ENCODE measurements around the gene AP2A2.

DNA sequence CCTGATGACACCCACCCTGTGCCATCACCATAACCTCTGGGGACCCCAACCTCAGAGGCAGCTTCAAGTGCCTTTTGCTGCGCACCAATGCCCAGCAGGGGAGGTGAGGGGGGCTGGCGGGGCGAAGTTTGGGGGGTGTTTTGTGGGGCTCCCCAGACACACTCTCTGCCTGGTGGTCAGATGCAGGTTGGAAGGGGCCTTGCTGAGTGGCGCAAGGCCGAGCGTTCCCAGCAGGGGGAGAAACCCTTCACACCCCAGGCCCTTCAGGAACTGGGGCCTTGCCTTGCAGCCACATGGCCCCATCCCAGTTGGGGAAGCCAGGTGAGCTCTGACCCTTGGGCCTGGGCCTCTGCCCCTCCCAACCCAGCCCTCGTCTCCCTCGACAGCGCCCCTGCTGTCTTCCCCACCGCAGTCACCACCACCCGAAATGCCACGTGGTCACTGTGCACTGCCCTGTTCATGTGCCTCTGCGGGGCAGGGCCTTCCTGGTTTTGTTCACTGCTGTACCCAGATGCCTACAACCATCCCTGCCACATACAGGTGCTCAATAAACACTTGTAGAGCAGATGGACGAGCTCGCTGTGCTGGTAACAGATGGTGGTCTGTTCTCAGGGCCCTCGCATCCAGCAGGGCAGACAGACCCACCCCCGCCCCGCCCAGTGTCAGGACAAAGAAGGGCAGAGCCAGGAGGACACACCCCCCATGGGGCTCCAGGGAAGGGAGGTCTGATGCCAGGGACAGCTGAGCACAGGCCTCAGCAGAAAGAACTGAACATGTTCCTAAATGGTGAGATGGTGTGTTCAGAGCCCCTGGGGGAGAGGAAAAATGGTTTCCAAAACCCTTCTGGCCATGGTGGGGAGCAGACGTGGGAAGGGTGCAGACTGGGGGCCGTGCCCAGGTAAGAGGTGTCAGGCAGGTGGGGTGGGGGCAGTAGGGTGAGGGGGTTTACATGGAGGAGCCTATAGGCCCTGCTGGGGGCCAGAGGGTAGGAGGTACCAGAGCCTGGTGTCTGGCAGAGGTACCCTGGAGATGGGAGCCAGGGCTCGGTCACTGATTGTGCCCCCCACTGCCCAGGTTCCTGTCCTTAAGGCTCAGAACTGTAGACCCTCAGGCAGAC lies 3.7 kb downstream of the POLR2L start:
- PRO-cap, 6 experiments: no peak in any of the 6 experiments
- RAMPAGE, long total RNA, 2 experiments: no peak in any of the 2 experiments
- RRBS: no CpG with 5 or more reads among the region's 21 CpGs

DNA sequence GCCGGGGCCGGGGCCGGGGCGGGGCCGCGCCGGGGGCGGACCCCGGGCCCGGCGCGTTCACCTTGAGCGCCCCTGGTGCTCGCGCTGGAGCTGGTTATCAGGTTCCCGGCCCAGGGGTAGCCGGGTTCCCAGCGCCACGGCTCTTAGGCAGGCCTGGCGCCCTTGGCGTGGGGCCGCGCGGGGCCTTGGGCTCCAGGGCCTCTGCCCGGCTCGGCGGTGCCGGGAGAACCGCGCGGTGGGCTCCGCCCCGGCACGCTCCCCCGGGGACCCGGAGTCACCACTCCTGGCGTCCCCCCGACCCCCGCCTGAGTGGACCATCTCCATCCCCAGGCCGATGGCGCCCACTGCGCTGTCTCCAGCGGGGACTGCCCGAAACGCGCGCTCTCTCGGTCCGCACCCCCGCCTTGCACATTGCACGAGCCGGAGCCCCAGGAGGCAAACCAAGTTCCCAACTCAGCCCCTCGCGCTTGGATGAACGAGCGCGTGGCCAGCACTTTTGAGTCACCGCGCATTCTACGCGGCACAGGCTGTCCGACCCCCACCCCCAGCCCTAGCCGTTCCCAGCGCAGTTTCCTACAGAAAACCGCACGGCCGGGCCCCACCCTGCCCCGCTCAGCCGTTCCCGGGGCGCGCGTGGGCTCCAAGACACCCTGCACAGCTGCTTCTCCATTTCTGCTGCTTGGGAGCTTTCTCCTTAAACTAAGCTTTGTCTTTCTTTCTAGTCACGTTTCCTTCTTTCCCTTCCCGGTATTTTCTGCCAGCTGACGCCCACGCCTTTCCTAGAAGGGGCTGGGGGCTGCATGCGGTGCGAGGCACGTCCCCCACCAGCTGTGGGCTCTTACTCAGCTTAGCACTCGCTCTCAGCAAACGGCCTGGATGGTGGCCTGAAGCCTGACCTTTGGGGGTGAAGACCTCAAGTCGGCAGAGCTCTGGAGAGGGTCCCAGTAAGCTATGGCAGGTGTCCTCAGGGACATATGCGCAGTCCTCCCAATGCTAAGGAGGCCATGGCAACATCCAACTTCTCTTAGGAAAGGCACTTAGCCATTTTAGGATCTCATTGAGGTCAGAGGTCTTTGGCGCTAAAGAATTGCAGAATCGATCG lies 689 bp upstream of the CHID1 start:
- PRO-cap, 6 experiments: no peak in any of the 6 experiments
- RAMPAGE, long total RNA, 2 experiments: no peak in any of the 2 experiments
- RRBS: 1% methylated on average over 20 of the region's 87 CpGs

DNA sequence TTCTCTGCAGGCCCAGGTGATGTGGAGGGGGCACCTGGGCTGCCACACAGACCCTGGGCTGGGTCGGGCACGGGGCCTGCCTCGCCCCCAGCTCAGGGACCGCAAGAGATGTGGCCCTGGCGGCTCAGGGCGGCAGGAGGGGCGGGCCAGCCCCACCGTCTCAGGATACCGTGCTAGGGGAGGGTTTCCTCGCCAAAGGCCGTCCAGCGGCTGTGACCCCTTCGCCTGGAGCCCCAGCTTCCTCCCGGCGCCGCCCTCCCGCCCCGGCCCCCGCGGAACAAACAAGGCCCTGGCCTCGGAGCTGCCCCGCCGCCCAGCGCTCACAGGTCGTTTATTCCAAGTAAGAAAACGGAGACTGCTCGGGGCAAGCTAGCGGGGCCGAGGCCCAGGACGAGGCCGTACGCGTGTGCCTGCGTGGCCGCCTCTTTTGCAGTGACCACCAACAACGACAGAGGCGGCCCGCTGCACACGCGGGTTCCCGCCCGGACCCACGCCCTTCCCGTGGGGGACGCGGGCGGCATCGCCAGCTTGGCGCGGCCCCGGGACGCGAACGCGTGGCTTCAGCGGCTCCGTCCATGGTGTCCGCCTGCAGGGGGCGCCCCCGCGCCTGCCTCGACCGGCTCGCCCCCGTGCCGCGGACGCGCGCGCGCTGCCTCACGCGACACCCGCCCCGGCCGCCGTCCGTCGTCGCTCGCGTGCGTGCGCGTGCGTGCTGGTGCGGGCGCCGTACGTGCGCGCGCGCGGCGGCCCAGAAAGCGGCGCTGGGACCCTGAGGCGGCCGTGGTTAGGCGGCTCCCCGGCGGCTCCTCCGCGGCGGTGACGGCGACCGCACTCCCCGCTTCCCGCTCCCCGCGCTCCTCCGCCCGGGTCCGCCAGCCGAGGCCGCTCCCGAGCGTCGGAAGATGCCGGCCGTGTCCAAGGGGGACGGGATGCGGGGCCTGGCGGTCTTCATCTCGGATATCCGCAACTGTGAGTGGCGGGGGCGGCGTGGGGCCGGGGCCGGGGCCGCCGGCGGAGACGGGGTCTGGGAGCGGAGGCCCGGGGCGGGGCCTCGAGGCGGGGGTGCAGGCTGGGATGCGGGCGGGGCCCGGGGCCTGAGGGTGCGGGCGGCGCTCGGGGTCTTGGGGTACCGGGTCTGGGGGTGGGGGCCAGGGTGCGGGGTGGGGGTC lies at the start of gene AP2A2:
TSS of gene AP2A2 (plus strand) at position 751 of the 1,169 bp plus-strand sequence.
- PRO-cap, 6 experiments: peak in 6 of 6 experiments; most common plus-strand start position 751 of the sequence (in 5); most common minus-strand start position 584 of the sequence (in 2)
- RAMPAGE, long total RNA, 2 experiments: start-site peak on the plus strand in 1 of 2 experiments, centred at position 859 of the sequence, 114 reads per replicate
- RRBS: 1% methylated on average over 76 of the region's 152 CpGs

- PRO-cap, 6 experiments: peak in 2 of 6 experiments; most common minus-strand start chr11:931470 (in 2)
- RAMPAGE, long total RNA, 2 experiments: no peak in any of the 2 experiments
- RRBS: no CpG with 5 or more reads among the region's 14 CpGs
Measured at GRCh38 chr11:931173-932053, 5.7 kb downstream of the AP2A2 start.

DNA sequence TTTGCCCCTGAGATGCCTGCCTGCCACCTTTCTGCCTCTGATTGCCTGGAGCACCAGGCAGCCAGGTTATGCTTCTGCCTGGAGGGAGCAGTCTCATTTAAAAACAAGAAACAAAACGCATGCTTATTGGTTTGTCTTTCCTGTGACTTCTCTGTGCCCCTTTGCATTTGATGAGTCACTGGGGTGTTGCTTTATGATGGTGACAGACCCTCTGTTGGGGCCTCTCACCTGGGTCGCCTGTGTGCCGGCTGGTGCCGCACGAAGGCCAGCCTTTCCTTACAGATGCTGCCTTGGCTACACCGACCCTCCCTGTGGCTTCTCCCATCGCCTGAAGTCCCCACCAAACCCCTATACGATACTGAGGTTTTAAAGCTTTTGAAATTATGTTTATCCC lies 12.3 kb downstream of the AP2A2 start:
- PRO-cap, 6 experiments: no peak in any of the 6 experiments
- RAMPAGE, long total RNA, 2 experiments: no peak in any of the 2 experiments
- RRBS: no CpG with 5 or more reads among the region's 8 CpGs

DNA sequence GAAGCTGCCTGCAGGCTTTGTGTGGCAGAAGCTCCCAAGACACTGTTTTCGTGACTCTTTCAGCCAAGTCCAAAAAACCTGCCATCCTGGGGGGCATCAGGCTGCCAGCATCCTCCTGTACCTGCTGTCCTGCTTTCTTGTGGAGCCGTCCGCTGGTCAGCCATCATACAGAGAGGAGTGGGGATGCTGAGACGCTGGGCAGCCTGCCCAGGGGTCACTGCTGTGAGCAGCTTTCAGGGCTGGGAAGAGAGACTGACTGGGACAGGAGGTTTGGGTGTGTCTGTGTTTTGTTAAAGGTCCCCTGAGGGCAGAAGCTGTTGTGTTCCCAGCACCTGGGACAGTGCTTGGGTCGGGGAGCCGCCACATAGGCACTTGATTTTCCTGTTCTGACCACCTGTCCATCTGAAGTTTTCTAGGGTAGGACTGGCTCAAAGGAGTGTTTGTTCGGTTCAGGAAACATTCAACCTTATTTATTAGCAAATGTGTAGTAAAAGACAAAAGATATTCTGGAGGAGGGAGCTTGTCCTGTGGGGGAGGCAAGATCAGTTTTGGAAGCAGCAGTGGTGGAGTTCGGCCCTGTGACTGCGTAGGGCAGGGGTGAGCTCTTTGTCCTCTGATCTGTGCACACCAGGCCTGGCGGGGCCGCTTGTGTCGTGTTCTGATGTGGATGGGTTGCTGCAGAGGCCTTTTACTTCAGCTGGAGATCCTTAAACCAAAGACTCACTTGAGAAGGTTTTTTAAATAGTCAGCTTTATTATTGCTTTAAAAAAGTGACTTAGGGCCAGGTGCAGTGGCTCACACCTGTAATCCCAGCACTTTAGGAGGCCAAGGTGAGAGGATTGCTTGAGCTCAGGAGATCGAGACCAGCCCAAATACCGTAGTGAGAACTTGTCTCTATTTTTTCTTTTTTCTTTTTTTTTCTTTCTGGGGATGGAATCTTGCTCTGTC lies 29.9 kb downstream of the AP2A2 start:
- PRO-cap, 6 experiments: no peak in any of the 6 experiments
- RAMPAGE, long total RNA, 2 experiments: no peak in any of the 2 experiments
- RRBS: no CpG with 5 or more reads among the region's 14 CpGs

GRCh38 chr11:1000052-1000367 lies 36.5 kb downstream of the MUC6 start:
- PRO-cap, 6 experiments: no peak in any of the 6 experiments
- RAMPAGE, long total RNA, 2 experiments: no peak in any of the 2 experiments
- RRBS: no CpG with 5 or more reads among the region's 5 CpGs

DNA sequence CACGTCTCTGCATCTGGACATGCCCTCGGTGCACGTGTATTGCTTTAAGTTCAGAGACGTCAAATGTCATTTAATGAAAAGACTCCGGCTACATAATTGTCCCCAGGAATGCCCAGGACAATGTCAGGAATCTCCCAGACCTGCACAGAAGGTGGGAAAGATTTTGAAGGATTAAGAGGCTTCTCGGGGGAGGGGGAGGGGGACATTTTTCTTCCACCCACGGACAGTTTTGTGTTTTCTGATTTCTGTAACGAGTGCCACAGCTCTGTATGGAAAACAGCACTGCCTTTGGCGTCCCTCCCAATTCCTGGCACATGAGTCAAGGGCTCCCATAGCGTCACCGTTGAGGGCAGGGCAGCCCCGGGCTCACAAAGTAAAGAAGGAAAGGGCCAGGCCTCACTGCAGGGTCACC lies 24.2 kb upstream of the MUC6 start:
- PRO-cap, 6 experiments: no peak in any of the 6 experiments
- RAMPAGE, long total RNA, 2 experiments: no peak in any of the 2 experiments
- RRBS: no CpG with 5 or more reads among the region's 12 CpGs

GRCh38 chr11:1205003-1205506 lies 17.8 kb upstream of the MUC5B start:
- PRO-cap, 6 experiments: no peak in any of the 6 experiments
- RAMPAGE, long total RNA, 2 experiments: no peak in any of the 2 experiments
- RRBS: 81% methylated on average over 4 of the region's 17 CpGs

DNA sequence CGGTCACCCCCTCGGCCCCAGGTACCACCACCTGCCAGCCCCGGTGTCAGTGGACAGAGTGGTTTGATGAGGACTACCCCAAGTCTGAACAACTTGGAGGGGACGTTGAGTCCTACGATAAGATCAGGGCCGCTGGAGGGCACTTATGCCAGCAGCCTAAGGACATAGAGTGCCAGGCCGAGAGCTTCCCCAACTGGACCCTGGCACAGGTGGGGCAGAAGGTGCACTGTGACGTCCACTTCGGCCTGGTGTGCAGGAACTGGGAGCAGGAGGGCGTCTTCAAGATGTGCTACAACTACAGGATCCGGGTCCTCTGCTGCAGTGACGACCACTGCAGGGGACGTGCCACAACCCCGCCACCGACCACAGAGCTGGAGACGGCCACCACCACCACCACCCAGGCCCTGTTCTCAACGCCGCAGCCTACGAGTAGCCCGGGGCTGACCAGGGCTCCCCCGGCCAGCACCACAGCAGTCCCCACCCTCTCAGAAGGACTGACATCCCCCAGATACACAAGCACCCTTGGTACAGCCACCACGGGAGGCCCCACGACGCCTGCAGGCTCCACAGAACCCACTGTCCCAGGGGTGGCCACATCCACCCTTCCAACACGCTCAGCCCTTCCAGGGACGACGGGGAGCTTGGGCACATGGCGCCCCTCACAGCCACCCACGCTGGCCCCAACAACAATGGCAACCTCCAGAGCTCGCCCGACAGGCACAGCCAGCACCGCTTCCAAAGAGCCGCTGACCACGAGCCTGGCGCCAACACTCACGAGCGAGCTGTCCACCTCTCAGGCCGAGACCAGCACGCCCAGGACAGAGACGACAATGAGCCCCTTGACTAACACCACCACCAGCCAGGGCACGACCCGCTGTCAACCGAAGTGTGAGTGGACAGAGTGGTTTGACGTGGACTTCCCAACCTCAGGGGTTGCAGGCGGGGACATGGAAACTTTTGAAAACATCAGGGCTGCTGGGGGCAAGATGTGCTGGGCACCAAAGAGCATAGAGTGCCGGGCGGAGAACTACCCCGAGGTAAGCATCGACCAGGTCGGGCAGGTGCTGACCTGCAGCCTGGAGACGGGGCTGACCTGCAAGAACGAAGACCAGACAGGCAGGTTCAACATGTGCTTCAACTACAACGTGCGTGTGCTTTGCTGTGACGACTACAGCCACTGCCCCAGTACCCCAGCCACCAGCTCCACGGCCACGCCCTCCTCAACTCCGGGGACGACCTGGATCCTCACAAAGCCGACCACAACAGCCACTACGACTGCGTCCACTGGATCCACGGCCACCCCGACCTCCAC lies 18.9 kb downstream of the MUC5B start:
- PRO-cap, 6 experiments: no peak in any of the 6 experiments
- RAMPAGE, long total RNA, 2 experiments: no peak in any of the 2 experiments
- RRBS: 93% methylated on average over 2 of the region's 64 CpGs

DNA sequence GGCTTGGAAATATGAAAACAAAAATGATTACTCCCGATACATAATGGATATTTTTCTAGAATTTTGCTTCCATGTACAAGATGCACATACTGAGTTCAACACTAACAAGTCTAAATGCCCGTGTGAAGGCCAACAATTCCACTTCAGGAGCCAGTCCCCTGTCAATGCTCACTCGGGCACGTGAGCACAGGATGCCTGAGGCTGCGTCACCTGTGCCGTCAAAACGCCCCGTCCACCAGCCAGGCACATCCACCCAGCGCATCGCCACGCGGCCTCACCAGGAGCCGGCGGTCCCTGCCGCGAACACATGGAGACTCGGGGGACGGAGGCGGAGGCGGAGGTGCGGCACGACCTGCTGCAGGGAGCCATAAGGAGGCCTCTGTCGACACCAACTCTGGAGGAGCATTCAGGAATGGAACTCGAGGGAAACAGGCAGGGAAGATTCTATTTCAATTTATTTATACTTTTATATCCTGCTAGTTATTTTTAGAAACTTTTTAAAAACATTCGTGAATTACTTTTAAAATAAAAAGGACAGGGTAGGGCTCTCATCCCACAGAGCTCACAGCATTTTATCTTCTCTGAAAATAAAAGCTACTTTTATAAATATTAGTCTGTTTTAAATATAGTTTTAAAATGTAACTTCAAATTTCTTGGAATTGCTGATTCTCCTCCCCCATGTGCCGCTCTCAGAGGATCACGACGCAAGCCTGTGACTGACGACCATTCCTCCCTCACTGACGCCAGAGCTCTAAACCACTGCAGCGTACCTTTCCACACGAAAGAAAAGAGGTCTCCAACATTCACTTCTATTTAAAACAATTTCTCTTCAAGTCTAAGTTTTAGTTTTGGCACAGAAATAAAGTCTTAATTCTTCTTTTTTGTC lies 9.6 kb downstream of the TOLLIP start:
- PRO-cap, 6 experiments: no peak in any of the 6 experiments
- RAMPAGE, long total RNA, 2 experiments: no peak in any of the 2 experiments
- RRBS: no CpG with 5 or more reads among the region's 32 CpGs

DNA sequence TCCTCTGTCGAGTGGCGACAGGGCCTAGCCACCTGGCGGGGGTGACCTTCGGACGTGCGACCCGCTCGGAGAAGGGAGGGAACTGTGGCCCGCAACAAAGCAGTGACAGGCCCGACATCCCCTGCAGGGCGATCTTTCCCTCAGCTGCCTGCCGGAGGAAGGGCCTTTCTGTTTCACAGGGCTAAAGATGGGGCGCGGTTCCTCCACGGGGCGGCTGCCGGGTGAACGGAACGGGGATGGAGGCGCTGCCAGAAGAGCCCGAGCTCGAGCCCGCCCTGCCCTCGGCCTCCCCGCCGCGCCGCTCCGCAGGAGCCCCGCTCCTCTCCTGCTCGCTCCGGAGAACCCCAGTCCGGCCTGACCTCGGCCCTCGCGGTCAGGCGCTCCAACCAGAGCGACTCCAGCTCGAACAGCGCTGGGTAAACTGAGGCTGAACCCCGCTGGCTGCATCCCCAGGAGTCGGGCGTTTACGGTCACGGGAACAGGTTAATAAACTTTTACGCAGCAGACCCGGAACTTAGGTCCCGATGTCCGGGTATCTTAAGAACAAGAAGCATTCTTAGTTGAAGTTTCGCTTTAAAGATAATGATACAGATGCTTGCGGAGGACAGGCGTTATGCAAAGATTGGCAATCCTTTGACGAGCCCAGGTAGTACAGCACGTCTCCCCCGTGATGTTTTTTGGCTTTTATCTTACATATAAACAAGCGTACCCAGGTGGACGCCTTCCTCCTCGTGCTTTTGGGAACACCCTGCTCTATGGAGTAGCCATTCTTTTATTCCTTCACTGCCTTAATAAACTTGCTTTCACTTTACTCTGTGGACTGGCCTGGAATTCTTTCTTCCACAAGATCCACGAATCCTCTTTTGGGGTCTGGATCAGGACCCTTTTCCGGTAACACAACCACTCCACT lies 720 bp upstream of the TOLLIP start:
- PRO-cap, 6 experiments: peak in 3 of 6 experiments; most common minus-strand start position 356 of the sequence (in 3)
- RAMPAGE, long total RNA, 2 experiments: no peak in any of the 2 experiments
- RRBS: 11% methylated on average over 14 of the region's 60 CpGs

DNA sequence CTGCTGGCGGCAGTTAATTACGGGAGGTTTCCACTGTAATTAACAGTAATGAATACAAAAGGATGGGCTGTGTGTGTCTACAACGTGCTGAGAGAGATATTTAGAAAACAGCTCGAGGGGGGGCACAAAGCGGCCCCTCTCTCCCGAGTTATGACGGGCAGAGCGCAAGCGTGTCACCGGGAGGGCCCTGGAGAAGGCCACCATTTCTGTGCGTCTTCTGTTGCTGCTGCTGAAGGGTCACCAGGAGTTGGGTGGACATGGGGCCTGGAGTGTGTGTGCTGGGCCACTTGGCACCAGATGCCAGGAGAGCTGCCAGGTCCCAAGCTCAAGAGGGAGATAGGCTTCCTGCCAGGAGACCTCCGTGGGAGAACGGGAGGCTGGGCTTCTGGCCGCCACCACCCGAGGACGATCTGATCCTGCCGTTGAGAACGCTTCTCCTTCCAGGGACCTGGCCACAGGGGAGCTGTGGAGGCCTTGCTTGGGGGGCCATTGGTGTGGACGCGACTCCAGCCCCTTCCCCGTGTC lies 2.2 kb downstream of the BRSK2 start:
- PRO-cap, 6 experiments: no peak in any of the 6 experiments
- RAMPAGE, long total RNA, 2 experiments: no peak in any of the 2 experiments
- RRBS: no CpG with 5 or more reads among the region's 21 CpGs

DNA sequence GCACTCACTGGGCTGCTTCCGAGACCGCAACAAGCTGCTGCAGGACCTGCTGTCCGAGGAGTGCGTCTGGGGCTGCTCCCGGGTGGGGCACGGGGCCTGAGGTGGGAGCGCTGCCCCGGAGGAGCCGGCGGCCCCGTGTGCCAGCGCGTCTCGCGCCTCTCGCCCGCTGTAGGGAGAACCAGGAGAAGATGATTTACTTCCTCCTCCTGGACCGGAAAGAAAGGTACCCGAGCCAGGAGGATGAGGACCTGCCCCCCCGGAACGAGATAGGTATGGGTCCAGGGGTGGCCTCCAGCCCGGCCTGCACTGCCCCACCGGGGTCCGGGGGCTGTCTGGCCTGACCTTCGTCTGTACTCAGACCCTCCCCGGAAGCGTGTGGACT lies 41.2 kb downstream of the MOB2 start:
- PRO-cap, 6 experiments: no peak in any of the 6 experiments
- RAMPAGE, long total RNA, 2 experiments: no peak in any of the 2 experiments
- RRBS: 79% methylated on average over 11 of the region's 27 CpGs

DNA sequence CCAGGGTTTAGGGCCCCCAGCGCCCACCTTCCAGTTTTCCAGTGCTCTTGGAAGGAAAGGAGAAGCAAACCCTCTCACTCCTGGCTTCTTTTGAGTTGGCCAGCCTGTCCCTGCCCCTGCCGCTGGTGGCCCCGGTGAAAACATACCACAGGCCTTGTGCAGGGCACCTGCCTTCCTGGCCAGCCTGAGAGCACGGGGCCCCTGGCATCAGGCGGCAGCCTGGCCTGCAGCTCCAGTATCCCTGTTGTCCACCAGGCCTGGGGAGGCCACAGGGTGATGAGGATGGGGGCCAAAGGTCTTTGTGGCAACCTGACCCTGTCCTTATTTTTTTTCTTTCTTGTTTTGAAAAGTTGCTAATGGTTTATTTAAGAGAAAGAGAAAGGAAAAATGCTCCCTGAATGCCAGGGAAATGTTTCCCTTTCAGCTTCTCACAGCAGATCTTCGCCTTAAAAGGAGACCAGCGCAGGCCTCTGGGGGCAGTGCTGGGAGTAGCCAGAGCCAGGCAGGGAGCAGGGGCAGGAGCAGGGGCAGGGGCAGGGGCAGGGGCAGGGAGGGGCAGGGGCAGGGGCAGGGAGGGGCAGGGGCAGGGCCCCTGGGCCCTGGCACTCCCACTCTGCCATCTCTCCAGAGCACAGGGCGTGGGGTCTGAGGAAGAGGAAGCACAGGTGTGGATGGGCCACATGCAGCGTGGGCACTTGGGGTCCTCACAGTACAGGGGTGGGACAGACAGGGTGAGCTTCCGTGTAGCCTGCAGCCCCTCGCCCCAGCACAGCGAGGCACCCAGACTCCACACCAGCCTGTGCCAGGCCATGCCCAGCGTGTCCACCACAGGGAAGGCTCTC lies 5.2 kb downstream of the MOB2 start:
- PRO-cap, 6 experiments: no peak in any of the 6 experiments
- RAMPAGE, long total RNA, 2 experiments: no peak in any of the 2 experiments
- RRBS: no CpG with 5 or more reads among the region's 13 CpGs

DNA sequence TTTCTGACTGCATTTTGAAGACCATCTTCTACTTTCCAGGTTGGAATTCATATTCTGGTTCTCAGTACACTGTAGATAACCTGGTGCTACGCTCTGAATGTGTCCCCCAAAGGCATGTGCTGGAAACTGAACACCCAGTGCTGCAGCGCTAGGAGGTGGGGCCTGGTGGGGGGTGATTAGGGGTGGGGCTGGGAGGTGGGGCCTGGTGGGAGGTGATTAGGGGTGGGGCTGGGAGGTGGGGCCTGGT lies 25.9 kb upstream of the MOB2 start:
- PRO-cap, 6 experiments: no peak in any of the 6 experiments
- RAMPAGE, long total RNA, 2 experiments: no peak in any of the 2 experiments
- RRBS: no CpG with 5 or more reads among the region's 2 CpGs

- PRO-cap, 6 experiments: no peak in any of the 6 experiments
- RAMPAGE, long total RNA, 2 experiments: no peak in any of the 2 experiments
- RRBS: no CpG with 5 or more reads among the region's 9 CpGs
Measured at GRCh38 chr11:1535276-1535788, 36.7 kb downstream of the DUSP8 start.

- PRO-cap, 6 experiments: no peak in any of the 6 experiments
- RAMPAGE, long total RNA, 2 experiments: no peak in any of the 2 experiments
- RRBS: no CpG with 5 or more reads among the region's 15 CpGs
Measured at GRCh38 chr11:1691101-1691728, 5.8 kb upstream of the KRTAP5-6 start.

DNA sequence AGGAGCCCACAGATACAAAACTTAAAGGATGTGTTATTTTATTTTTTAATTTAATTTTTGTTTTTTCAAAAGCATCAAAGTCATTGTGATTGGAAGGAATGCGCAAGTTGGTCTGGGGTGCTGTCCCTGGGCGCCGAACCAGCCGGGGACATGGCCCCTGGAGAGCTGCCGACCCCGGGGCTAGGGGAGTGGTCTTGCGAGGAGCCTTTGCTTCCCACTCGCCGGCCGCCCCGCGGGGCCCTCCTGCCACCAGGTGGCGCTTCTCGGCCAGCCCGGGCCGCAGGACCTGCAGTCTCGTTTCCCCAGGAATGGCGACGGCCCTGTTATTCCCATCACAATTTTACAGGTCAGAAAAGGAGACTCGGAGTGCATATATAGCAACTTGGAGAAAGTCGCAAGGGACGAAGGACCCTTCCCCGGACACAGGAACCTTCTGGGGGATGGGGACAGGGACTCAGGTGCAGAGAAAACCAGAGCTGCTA lies 3.8 kb upstream of the KRTAP5-6 start:
- PRO-cap, 6 experiments: peak in 5 of 6 experiments; most common plus-strand start position 291 of the sequence (in 5)
- RAMPAGE, long total RNA, 2 experiments: no peak in any of the 2 experiments
- RRBS: 3% methylated on average over 10 of the region's 23 CpGs

GRCh38 chr11:1693765-1694614 lies 3.0 kb upstream of the KRTAP5-6 start:
- PRO-cap, 6 experiments: peak in 3 of 6 experiments; most common minus-strand start chr11:1693860 (in 1)
- RAMPAGE, long total RNA, 2 experiments: no peak in any of the 2 experiments
- RRBS: 18% methylated on average over 10 of the region's 47 CpGs